ENCODE measurements around the gene FBXO10.

- PRO-cap = no peak
- RAMPAGE, long total RNA = no peak
Observed at GRCh38 chr9:37093066-37093350, 27.4 kb upstream of the ZCCHC7 start.

DNA sequence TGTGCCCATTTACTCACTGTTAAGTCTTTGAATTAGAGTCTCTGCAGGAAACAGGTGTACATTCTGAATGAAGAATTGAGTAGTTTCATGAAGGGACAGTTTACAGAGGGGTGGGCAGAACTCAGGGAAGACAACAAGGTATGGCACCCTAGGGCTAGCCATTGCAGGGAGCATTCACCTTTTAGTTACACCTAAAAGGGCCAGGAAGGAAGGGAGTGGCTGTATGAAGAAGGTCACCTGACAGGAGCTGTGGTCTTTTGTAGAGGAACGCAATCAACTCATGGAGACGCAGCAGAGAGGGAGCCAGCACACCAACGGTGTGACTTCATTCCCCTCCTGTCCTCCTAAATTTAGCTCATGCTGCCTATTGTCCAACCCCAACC lies 12.7 kb upstream of the ZCCHC7 start:
- PRO-cap = no peak
- RAMPAGE, long total RNA = no peak

- PRO-cap = no peak
- RAMPAGE, long total RNA = no peak
Observed at GRCh38 chr9:37293611-37293999, 128.9 kb upstream of the GRHPR start.

DNA sequence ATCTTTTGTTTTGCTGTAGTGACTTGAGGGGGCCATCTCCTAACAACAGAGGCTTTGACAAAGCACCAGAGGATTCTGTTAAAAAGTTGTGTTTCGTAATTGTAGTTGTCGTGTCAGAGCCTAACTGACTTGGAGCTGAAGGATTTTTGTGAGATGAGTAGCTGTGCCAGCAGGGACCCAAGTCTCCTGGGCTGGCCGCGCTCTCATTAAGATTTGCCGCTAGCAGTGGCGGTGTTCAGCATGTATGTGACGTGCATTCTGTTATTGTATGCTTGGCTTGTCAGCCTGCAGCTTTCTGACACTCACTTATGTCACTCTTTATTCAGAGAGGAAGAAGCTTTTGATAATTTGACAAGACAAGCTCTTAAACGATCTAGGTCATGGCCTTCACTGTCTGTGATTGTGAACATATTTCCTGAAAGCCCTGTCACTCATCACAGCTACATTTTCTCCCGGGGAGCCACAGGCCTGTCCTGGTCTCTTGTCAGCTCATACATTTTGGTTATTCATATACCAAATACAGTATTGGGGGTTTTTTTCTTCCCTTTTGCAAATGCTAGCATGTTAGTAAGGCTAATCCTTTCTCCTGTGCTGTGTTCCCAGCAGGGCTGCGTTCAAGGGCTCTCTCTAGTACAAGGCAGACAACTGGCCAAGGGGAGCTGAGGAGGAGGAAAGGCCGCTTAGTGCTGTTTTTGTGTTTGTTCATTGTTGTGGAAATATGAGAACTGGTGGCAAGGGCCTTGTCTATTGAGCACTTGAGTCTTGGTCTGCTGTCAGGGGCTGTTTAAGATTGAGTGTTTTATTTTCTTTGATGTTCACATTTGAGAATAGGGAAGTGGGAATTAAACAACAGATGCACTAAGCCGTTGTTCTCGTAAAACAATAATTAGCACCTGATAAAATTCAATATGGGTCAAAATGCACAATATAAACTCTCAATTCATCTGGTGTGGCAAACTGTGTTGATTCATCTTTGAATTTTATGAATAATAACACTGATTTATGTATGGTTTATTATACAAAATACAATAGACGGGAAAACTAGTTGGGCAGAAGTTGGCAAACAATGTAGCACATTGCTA lies 98.0 kb upstream of the GRHPR start:
- PRO-cap = no peak
- RAMPAGE, long total RNA = no peak

GRCh38 chr9:37370982-37371490 lies 51.5 kb upstream of the GRHPR start:
- PRO-cap = no peak
- RAMPAGE, long total RNA = no peak

- PRO-cap = no peak
- RAMPAGE, long total RNA = no peak
Observed at GRCh38 chr9:37384325-37384808, 38.1 kb upstream of the GRHPR start.

- PRO-cap = no peak
- RAMPAGE, long total RNA = no peak
Observed at GRCh38 chr9:37424907-37425788, 2.7 kb downstream of the GRHPR start.

GRCh38 chr9:37502422-37502674 lies 16.6 kb downstream of the POLR1E start:
- PRO-cap = no peak
- RAMPAGE, long total RNA = no peak

DNA sequence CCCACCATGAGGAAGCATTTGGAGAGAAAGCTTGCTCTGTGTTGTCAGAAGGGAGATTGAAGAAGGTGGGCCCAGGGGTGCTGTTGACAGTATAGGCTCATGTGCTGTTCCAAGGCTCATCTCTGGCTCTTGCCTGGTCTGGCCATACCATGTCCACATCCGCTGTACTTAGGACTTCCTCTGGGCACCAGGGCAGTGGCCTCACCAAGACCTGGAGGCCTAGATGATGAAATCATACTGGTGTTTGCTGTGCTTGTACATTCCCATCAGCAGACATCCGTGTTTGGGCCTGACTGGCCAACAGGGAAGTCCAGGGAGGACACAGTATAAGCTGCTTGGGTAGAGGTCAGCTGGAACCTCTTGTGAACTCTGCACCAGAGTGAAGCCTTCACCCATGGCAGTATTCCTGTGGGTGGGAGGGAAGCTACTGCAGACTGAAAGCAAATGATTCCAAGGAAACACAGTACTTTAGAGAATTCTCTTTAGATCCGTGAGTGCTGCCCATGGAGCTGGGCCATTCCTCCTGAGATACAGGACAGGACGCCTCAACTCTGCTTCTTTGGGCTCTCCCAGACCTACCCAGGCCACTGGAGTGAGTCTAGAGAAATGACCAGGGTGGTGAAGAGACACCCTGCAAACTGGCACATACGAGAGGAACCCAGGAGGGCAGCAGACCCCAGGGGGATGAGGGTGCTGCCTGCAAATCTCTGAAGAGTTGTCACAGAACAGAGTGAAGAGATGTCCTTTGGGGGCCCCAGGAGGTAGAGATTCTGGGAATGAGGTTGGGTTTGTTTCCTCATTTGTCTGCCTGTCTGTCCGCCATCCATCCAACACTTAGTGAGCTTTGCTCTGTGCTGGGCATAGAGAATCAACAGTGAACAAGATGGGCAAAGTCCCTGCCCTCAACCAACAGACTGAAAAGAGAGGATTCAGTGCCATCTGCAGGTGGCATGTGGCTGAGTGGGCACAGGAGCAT lies 22.6 kb downstream of the POLR1E start:
- PRO-cap = no peak
- RAMPAGE, long total RNA = no peak

GRCh38 chr9:37575388-37575985 lies 693 bp downstream of the FBXO10 start:
- PRO-cap = no peak
- RAMPAGE, long total RNA = no peak

DNA sequence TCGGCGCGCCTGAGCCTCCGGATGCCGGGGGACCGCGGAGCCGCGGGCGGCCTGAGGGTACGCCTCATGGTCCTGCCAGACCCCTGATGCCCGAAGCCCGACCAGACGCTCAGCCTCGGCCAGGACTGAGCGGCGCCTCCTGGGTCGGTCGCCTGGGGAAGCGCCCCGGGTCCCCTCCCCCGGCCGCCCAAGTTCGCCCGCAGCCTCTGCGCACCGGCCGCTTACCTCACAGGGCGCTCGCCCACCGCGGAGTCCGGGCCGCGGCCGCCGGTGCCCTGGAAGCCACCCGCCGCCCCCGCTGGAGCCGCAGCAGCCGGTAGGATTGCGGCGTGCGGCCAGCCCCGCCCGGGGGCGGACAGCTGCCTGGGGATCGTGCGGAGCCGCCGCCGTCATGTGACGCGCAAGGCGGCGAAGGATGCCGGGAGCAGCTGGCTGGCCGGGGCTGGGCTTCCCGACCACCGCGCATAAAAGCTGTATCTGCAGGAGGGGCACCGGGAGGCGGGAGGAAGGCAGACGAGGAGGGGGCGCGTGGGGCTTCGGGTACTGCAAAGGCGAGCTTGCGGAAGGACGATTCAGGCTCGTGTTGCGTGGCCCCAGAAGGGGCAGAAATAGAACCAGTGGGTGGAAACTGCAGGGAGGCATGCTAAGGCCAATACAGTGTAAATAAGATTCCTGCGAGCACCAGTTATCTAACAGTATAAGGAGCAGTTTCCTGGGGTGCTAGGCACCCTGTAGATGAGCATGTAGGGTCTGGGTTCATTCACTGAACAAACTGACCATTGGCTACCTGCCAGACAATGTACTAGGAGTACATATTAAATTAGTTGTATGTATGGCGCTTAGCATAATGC lies at the start of gene FBXO10:
Gene FBXO10, minus strand, starts transcription at position 395 of the 851 bp plus-strand sequence.
- PRO-cap = no peak
- RAMPAGE, long total RNA = no peak

DNA sequence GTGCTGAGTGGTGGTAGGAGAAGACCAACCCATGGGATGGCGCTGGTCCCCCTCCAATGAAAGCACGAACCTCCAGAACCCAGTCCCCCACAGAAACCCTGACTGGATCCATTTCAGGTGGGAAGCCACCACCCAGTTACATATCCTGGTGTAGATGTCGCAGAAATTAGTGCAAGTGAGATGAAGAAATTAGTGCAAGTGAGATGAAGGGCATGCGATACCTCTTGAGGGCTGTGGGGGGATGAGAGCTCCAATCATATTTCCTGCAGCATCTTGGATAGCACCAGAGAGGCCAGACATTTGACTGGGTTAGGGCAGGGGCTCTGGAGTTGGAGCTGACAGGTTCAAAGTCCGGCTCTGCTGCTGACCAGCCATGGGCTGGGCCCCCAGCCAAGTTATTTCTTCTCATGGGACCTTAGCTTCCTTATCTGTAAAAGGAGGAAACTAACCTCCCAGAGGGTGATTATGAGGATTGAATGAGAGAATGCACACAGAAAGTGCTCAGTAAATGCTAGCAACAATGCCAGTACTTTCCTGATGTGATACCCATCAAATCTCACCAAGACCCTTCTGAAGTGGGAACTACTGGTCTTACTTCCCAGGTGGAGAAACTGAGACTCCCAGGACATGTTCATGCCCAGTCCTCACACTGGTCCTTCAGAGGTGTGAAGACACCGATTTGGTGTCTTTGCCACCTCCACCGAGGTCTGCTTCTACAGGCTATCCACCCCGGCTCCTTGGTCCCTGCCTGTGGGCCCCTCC lies 65.2 kb upstream of the SLC25A51 start:
- PRO-cap = no peak
- RAMPAGE, long total RNA = no peak

DNA sequence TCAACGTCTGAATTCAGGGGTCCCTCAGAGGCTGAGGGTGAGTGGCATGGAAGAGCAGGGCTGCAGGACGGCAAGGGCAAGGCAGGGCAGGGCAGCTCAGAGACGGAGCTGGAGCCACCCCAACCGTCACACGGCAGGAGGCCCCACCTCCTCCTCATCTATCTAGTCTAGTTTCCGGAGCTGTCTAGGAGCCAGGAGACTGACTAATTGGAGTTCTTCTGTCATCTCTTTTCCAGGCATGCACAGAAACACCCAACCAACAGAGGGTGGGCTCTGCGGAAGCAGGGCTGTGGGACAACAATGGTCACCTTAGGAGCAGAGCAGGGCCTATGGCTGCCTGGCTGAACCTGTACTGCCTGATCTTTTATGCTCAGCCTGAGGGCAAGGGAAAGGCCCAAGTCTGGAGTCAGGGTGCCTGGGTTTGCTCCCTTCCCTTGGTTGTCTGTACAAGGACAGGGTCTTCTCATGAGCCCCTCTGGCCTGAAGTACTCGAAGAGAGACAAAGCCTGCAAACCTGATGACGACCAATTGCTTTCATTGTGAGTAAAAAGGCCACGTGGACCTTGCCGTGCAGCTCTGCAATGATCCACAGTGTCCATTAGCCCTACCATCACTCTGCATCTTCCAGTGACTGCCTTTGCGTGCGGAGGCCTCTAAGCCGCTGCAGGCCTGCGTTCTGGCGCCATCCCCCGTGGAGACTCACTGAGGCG lies 81.1 kb upstream of the SLC25A51 start:
- PRO-cap = no peak
- RAMPAGE, long total RNA = no peak

DNA sequence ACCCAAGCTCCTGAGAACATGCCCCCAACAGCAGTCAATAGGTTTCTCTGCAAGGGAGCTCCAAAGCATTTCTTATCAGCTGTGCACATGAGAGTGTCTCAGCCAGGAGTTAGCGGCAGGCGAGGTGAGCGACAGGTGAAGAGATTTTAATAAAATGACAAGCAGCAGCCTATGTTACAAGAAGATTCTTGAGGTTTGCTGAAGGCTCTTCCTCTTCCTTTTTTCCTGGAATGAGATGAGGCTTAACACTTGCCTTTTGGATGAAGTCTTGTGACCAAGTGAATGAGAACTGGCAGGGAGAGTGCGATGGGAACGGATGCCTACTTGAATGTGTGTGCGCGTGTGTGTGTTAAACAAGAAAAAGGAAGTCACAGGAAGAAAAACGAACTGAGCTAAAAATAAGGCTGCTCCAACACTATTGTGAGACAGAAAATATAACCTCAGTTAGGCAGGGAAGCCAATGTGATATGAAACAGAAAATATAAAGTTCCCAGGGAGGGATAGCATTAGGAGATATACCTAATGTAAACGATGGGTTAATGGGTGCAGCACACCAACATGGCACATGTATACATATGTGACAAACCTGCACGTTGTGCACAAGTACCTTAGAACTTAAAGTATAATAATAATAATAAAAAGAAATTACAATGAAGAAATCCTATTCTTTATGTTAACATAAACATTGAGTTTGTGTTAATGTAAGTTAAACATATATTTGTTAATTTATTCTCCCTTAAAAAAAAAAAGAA lies 75.9 kb downstream of the SHB start:
- PRO-cap = no peak
- RAMPAGE, long total RNA = no peak

DNA sequence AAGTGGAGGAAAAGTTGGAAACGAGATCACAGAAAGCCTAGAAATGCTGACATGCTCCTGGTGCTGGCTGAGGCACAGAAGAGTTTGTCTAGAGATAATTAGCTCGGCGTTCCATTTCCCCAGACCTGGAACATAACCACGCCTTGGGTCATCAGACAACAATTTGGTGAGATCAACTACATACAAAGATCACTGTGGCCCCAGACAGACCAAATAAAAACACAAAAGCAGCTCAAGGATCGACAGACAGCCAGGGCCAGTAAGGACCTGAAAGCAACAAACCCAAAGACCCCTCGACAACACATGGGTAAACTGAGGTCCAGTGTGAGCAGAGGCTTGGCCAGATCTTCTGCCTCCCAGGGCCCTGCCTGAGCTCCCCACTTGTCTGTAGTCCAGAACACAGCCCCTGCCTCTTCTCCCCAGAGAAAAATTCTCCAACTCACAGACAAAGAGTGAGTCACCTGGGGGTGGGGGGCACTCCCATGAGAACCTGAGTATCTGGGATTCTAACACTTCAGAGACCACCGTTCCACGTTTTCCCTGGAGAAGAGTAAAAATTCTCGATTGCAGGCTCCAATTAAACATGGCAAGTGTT lies 52.4 kb downstream of the SHB start:
- PRO-cap = no peak
- RAMPAGE, long total RNA = no peak

DNA sequence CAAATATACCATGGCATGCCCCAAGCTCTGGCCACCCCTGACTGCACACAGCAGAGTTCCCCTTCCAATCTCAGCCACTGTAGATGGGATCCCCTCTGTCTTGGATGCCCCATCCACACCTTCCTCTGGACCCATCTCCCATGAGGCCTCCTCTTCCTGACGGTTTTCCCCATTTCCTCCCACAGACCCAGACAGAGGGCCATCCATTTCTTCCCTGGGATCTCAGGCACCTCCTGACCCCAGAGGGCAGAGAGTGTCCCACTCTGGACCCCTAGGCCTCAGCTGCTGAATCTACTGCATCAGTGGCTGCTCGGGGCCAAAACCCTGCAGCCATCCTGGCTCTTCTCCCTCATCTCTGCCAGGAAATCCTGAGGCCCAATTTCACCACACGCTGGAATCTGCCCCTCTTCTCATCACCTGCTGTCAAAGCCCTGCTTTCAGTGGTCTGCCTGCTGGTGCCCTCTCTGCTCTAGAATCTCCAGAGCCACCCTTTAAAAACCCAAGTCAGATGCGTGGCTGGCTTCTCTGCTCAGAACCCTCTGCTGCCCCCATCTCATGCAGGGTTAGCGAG lies 10.9 kb downstream of the SHB start:
- PRO-cap = no peak
- RAMPAGE, long total RNA = no peak

DNA sequence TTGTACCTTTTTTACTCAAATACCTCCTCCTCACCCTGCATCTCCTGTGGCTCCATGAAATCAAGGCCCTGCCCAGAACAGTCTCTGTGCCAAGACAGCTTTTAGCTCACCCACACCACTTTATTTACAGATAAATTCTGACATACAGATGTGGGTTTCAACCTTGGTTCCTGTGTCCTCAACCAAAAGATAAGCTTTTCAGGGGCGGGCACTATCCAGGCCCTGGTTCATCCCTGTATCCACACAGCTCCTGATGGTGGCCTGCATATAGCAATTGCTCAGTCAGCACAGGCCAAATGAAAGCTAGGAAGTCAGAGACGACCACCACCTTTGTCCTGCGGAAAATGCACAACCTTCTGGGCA lies 8.3 kb downstream of the SHB start:
- PRO-cap = no peak
- RAMPAGE, long total RNA = no peak

DNA sequence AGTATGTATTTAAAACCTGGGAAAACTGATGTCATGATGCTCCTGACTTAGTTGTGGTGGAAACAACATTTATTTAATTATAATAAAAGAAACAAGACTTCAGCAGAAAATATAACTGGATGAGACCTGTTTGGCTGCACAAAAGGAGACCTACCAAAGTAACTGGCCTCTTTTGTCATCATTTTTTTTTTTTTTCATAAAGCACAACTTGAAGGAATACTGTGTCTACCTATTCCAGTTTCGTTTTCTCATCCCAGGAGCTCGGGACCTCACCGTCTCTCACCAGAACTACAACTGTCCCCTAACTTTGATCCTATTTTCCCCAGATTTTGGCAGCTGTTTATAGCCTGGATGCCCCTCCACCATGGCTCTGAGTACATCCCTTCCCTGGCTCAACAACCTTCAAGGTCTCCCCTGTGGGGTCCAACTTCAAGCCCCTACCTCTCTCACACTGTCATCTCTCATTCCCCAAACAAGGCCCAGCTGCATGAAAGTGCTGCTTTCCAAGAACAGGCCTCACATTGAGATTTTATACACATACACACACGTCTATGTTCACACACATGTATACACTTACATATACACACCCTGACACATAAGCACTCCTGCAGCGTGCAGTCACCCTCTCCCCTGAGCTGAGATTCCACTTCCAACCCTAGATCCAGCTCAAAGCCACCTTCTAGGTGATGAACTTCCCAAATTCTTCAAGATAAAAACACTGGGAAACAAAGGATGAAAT lies 4.9 kb downstream of the SHB start:
- PRO-cap = no peak
- RAMPAGE, long total RNA = no peak

DNA sequence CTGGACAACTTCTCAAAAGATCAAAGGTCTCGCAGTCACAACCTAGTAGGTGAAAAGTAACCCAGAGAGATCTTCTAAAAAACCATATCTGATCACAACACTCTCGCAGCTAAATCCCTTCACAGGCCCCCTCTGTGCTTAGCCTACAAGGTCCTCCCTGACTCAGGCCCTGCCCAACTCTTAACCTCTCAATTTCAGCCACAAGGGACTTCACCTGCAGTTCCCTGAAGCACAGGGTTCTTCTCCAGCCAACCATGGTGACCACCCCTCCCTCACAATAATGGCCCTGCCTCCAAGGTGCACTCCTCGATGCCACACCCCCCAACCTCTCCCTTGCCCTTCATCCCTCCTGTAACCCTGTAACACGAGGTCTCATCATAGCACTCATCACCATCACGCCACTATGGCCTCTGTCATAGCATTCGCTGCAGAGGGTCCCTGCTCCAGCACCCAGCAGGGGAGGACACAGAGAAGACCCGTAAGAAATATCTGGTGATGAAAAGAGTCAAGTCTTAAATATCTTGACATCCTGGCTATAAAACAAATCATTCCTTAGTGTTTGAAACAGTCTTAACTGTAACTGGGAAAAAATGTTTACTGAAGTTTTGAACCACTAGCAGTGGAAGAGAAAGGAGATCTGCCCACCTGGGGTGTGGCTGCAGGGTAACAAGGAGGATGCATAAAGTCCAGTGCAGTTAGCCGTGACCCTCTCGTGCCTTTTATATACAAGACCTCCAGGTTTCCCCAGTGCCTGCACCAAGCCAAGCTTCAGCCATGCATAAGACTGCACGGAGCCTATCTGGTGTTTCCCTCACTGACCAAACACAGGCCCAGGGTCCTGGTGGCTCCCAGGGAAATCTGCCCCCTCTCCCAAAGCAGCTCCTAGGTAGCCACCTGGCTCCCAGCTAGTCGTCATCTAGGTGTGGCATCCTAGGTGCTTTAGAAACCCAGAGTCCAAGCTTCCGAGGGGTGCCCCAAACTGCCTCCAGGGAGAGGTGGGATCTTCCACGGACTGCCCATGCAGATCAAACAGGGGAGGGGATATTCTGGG lies 3.1 kb downstream of the SHB start:
- PRO-cap = no peak
- RAMPAGE, long total RNA = no peak

DNA sequence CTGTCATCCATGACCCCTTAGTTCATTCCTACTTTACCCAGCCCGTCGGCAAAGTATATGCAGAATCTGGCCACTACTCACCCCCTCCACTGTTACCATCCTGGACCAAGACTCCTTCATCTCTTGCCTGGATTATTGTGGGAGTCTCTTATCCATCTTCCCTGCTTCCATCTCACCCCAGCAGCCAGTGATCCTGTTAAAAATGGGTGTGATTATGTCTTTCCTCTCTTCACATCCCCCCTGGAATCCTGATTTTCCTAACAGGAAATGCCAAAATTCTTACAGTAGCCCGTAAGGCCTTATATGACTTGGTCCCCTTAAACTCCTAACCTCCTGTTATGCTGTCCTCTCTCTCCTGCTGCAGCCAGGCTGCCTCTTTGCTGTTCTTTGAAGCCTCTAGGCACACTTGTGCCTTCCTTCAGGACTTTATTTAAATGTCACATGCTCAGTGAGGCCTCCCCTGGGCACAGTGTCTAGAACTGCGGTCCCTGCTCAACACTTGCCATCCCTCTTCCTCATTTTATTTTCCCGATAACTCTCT lies 5.3 kb upstream of the SHB start:
- PRO-cap = no peak
- RAMPAGE, long total RNA = no peak